Prostate gland (tissue), 2 donors: ENCODE measurements around the genes FBXO3 and ELF5.

GRCh38 chr11:33256071-33256561, 1.1 kb upstream of the HIPK3 start:
- PRO-cap: no peak
- RAMPAGE, long total RNA, 2 experiments: no peak in any of the 2 experiments

- PRO-cap: no peak
- RAMPAGE, long total RNA, 2 experiments: no peak in any of the 2 experiments
These were observed 34.2 kb downstream of the HIPK3 start for GRCh38 chr11:33291320-33291861.

DNA sequence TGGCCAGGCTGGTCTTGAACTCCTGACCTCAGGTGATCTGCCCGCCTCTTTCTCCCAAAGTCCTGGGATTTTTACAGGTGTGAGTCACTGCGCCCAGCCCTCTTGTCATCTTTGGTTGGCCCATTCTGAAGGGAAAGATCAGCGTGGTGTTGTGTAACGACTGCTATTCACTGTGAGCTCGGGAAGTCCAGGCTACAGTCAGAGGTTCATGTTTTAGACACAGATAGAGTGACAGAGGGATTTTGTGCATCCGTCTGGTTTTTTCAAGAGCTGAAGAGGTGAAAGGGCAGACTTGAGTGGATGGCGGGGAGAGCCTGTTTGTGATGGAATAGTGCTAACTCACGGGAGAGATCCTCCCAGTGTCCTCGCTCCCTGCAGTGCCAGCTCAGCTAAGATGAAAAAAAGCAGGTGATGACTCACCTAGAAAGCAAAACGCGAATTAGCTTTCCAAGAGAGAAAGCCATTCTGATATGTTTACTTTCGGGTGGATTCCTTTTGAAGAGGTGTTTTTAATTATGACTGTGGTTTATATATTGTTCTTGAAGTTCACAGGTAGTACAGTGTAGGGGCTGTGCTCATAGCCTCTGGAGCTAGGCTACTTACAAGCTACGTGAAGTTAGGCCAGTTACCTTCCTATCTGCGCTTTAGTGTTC, 67.3 kb downstream of the C11orf91 start:
- PRO-cap: no peak
- RAMPAGE, long total RNA, 2 experiments: no peak in any of the 2 experiments

- PRO-cap: unidirectional peak, plus-strand start at chr11:33701425
- RAMPAGE, long total RNA, 2 experiments: no peak in any of the 2 experiments
These were observed 1.0 kb upstream of the C11orf91 start for GRCh38 chr11:33701391-33702352.

- PRO-cap: no peak
- RAMPAGE, long total RNA, 2 experiments: no peak in any of the 2 experiments
These were observed 4.1 kb downstream of the FBXO3 start for GRCh38 chr11:33770159-33770686.

DNA sequence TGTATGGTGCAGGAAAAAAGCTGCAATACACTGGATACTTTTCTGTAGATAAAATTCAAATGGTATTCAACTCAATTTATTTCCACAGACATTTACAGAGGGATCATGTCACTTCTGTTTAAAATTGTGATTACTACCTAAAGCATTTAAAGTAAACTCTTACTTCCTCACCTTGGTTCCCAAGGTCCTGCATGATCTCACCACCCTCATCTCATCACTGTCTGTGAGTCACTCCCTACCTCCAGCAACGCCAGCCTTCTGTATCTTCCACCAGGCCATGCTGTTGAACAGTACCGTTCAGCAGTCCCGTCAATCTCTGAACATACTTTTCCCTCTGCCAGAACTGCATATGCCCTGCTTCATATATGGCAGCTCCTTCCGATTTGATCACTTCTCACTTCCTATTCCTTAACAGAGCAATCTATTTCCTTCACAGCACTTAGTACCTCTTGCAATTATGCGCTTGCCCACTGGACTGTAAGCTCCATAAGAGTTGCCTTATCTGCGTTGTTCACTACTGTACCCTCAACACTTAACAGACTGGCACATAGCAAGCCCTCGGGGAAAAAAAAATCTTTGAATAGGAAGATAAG, 2.0 kb downstream of the FBXO3 start:
- PRO-cap: no peak
- RAMPAGE, long total RNA, 2 experiments: no peak in any of the 2 experiments

- PRO-cap: bidirectional peak, plus-strand start at chr11:33774677, minus-strand start at chr11:33774520
- RAMPAGE, long total RNA, 2 experiments: start-site peak on the minus strand in 1 of 2 experiments, at chr11:33774503-33774512 at its widest, 245 reads per replicate
These were observed at the start of gene FBXO3 for GRCh38 chr11:33773800-33774763. TSS of gene FBXO3 (minus strand) at chr11:33774520.

- PRO-cap: no peak
- RAMPAGE, long total RNA, 2 experiments: no peak in any of the 2 experiments
These were observed 32.8 kb downstream of the LMO2 start for GRCh38 chr11:33858818-33859789.

GRCh38 chr11:33893499-33894595, 2.0 kb upstream of the LMO2 start:
- PRO-cap: unidirectional peak, plus-strand start at chr11:33893955
- RAMPAGE, long total RNA, 2 experiments: no peak in any of the 2 experiments

- PRO-cap: no peak
- RAMPAGE, long total RNA, 2 experiments: no peak in any of the 2 experiments
These were observed 31.4 kb downstream of the NAT10 start for GRCh38 chr11:34136783-34137301.

GRCh38 chr11:34275578-34275913, 82.3 kb downstream of the ABTB2 start:
- PRO-cap: no peak
- RAMPAGE, long total RNA, 2 experiments: no peak in any of the 2 experiments

DNA sequence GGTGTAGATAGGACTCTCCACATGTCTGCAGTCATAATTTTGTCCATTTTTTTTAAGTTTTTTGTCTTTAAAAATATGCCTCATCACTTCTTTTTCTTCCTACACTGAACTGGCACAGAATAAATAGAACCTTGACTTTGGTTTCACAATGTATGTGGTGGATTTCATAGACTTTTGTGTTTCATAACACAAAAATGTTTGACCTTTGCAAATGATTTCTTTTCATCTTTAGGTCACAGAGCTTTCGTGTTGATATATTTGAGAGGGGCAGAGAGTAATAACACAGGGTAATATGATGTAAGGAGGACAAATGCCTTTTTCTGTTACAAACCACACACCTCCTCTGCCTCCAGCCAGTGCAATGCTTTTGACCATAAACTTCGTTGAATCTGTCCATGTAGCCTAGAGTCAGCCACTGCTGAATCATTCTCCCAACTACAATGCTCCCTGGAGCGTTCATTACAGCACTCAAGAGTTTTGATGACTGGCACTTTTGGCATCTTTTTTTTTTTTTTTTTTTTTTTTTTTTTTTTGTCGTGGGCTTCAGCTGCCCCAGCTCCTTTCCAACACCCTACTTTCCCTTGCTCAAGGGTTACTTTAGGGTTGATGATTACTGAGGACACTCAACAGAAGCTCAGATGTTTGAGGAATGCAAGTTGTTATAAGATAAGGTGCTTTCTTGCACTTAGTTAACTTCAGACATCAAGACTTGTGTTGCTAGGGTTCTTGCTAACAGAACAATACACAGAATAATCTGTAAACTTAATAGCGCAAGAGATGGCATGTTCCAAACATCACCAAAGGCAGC, 11.4 kb upstream of the CAT start:
- PRO-cap: no peak
- RAMPAGE, long total RNA, 2 experiments: no peak in any of the 2 experiments

GRCh38 chr11:34435985-34436565, 2.7 kb upstream of the CAT start:
- PRO-cap: no peak
- RAMPAGE, long total RNA, 2 experiments: no peak in any of the 2 experiments

DNA sequence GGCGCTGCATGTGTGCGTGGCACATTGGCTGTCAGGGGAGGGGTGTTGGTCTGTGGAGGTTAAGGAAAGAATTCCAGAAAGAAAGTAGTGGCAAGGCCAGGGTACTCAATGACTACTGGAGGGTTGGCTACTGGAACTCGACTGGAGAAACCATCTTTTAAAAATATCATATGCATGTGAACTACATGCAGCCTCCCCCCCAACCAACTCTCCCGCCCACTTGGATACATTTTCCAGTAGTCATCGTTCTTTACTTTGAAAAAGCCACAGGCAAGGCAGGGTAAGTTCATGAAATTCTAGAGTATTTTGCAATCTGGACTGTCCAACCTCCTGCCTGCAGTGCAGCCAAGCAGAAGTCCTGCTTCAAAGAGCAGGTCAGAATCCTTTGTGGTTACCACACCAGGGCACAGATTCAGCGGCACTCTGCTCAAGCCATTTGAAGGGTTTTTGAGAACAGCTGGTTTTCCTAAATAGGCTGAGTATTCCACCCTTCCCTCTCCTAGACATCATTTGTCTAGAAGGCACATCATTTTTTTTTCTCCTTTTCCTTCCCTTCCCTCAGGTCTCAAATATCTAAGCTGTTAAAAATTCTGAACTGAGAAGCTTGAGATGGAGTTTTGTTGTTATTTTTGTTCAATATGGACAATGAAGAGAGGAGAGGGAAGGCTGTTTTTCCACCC, 12.1 kb downstream of the ELF5 start:
- PRO-cap: no peak
- RAMPAGE, long total RNA, 2 experiments: no peak in any of the 2 experiments

- PRO-cap: unidirectional peak, minus-strand start at chr11:34513756
- RAMPAGE, long total RNA, 2 experiments: start-site peak on the minus strand in 1 of 2 experiments, at chr11:34513756-34513771 at its widest, 10 reads per replicate
These were observed at the start of gene ELF5 for GRCh38 chr11:34513490-34514331. TSS of gene ELF5 (minus strand) at chr11:34513794.

DNA sequence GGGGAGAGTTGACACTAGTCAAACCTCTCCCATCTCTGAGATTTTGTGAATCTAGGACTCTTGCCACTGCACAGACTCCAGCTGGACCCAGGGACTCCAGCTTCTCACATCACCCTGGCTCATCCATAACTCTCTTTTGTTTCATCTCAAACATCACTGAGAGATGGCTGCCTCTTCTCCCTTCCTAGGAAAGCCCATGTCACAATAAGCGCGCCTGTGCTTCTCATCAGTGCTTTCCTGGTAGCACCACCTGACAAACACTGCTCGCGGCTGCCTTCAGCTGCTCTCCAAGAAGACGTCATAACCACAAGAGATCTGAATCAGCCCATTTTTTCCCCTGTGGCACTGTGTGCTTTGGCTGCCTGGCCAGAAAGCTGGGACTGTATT, 50.5 kb upstream of the EHF start:
- PRO-cap: bidirectional peak, plus-strand start outside the sequence, minus-strand start at position 252 of the sequence
- RAMPAGE, long total RNA, 2 experiments: no peak in any of the 2 experiments

DNA sequence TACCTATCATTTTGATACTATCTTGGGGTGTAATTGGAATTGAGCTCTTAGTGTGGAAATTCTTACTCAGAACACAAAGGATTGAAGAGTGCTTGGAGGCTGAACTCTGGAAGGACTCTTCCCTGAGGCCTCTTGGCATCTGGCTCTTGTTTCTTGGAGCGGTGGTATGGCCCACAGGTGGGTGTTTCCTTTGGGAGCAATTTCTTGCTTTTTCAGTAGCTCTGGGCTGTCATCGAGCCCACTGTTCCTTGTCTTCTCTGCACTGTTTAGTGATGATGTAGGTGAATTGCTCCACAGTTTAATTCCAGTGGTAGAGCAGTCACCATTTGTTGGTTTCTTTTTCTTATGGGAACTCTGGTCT, 50.1 kb upstream of the EHF start:
- PRO-cap: bidirectional peak, plus-strand start at position 76 of the sequence, minus-strand start outside the sequence; bidirectional peak, plus-strand start at position 296 of the sequence, minus-strand start at position 271 of the sequence
- RAMPAGE, long total RNA, 2 experiments: no peak in any of the 2 experiments

DNA sequence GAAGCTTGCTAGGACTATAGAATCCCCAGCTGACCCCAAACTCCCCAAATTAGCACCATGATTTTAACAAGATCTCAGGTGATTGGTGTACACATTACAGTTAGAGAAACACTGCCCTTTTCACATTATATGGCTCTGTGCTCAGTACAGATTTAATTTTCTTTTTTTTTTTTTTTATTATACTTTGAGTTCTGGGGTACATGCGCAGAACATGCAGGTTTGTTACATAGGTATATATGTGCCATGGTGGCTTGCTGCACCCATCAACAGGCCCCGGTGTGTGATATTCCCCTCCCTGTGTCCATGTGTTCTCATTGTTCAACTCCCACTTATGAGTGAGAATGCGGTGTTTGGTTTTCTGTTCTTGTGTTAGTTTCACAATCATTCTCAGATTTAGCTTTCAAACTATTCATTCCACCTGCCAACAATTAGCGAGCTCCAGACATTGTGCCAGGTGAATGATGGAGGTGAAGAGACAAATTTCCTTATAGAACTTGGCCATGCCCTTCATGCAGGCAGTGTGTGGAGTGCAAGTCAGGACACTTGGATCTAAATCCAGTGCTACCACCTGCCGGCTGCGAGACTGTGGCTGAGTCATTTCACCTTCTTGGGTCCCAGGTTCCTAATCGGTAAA, 18.9 kb upstream of the EHF start:
- PRO-cap: no peak
- RAMPAGE, long total RNA, 2 experiments: no peak in any of the 2 experiments

DNA sequence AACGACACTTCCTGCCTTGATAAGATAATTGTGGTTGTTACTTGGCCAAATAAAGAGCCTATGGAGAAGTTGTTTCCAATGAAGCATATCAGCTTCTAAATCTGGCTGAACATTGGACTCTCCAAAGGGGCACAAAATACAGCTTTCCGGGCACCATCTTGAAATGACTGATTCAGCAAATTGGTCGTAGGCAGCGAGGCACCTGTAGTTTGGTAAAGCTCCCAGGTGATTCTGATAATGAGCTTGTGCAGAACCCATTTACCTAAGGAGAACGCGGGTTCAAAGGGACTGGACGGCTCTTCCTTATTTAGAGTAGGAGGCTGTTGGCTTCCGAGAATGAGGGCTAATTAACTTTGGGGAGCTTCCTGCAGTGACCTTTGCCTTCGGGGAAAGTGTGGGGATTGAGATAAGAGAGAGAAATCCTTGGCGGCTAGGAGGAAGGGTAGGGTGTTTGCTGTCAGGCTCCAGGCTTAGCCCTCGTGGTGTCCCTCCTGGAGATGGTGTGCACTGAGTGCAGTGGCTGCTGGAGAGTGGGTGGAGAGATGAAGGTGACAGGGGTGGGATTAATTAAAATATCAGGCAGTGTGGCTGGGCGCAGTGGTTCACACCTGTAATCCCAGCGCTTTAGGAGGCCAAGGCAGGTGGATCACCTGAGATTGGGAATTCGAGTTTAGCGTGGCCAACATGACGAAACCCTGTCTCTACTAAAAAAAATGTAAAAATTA, 17.4 kb upstream of the EHF start:
- PRO-cap: no peak
- RAMPAGE, long total RNA, 2 experiments: no peak in any of the 2 experiments

- PRO-cap: bidirectional peak, plus-strand start at chr11:34624346, minus-strand start at chr11:34624160
- RAMPAGE, long total RNA, 2 experiments: start-site peak on the plus strand in 1 of 2 experiments, at chr11:34624248-34624282 at its widest, 150 reads per replicate
These were observed 3.2 kb downstream of the EHF start for GRCh38 chr11:34624024-34624468.